ENCODE measurements around a stretch of chr16.

DNA sequence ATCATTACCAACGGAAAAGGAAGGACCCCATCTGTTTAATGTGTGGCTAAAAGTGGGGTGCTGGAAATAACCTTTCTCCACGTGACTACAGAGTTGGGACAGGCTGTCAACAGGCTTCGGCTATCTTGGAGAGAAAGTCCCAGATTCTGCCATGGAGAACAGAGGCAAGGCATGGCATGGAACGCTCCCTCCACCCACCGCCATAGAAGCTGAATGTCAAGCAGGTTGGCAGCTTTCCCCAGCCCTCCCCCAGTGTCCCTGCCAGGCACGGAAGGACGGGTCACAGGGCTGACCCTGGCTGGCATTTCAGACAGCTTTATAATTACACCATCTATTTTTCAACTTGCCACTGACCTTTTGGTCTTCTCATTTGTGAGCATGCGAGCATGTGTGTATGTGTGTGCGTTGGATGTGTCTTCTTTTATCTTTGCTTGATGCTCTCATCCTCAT is 157.0 kb downstream of the CPPED1 start:
- RRBS: no CpG with 5 or more reads among the region's 9 CpGs

DNA sequence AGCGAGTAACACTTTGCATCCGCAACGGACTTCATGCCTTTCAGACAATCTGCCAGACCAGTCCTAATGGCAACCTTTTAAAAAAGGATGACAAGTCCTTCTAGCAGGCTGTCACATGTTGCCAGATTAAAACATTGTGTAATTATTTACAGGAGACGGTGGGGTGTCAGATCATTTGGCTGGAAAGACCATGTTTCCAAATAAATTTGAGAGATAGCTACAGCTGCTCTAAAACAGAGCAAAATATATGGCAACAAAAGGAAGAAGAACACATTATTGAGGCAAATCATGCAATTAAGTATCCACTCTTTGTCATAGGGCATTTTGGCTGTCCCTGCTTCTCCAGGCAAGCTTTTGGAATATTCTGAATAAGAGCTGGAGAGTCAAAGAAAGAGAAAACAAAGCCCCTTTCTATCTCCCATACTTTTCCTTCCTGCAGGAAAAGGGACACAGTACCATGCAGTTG is 46.0 kb downstream of the CPPED1 start:
- RRBS: no CpG with 5 or more reads among the region's 4 CpGs

DNA sequence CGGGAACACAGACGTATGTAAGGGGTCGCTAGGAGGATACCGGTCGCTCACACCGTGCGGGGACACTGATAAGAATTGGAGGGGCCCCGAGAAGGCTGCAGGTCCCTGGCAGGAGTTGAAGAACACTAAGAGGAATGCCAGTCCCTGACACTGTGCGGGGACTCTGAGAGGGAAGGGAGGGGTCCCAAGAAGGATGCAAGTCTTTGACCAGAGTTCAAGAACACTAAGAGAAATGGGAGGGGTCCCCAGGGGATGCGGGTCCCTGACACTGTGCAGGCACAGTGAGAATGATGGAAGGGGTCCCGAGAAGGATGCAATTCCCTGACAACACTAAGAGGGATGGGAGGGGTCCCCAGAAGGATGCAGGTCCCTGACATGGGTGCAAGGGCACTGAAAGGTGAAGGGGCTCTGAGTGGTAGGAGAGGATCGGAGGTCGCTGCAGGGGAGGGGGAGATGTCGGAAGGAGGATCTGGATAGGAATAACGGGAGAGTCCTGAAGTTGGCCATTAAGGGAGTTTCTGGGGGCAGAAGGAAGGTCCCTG is 669 bp downstream of the ERCC4 start:
- RRBS: no CpG with 5 or more reads among the region's 15 CpGs

GRCh38 chr16:14187686-14188338 is 116.7 kb downstream of the MRTFB start:
- RRBS: no CpG with 5 or more reads among the region's 7 CpGs

DNA sequence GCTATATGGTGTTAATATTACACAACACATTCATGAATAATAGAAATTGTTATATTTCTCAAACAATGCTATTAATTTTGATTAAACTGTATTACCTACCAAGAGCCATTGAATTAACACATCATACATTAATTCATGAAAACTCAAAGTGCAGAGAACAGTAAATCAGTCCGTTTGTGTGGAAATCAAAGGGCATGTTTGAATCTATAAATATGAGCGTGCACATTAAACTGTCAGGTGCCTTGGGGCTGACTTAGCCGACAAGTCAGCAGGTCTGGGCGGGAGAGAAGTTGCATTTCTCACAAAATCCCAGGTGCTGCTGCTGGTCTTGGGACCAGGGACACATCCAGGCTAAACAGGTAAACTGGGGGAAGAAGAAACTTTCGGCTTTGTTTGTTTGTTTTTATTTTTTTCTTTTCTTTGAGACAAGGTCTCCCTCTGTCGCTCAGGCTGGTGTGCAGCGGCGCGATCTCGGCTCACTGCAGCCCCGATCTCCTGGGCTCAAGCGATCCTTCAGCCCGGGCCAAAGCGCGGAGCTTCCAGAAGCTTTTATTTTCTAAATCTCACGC is 213.8 kb downstream of the MRTFB start:
- RRBS: no CpG with 5 or more reads among the region's 16 CpGs

DNA sequence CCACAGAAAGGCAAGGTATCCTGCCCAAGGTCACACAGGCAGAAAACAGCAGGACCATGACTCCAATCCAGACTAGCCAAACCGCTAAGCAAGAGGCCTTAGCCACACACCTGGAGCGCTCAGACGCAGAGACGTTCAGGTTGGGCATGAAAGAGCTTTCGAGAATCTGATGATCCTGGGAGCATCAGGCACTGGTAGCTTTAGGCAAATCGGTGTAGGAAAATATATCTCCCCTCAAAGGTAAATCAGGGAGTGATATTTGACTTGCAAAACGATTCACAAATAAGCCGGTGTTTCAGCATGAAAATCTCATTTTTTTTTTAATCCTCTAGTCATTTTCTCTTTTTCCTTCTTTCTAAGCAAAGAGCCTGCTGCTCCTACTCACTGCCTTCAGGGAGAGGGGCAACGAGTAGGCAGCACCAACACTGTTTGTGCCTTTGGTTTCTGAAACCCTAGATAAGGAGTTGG is 279.0 kb downstream of the MRTFB start:
- RRBS: no CpG with 5 or more reads among the region's 9 CpGs

DNA sequence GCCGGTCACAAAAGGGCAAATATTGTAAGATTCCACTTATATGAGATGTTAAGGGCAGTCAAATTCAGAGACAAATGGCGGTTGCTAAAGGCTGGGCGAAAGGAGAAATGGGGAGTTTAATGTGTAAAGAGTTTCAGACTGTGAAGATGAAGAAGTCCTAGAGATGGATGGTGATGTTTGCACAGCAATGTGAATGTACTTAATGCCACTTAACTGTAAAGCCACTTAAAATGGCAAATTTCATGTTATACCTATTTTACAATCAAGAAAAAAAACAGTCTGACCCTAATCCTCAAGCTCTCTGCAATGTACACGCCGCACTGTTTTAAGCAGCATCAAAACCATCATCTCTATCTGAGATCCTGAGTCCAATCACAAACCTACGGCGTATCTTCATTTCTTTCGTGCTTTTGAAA is 1.0 kb downstream of the PARN start:
- RRBS: no CpG with 5 or more reads among the region's 8 CpGs

DNA sequence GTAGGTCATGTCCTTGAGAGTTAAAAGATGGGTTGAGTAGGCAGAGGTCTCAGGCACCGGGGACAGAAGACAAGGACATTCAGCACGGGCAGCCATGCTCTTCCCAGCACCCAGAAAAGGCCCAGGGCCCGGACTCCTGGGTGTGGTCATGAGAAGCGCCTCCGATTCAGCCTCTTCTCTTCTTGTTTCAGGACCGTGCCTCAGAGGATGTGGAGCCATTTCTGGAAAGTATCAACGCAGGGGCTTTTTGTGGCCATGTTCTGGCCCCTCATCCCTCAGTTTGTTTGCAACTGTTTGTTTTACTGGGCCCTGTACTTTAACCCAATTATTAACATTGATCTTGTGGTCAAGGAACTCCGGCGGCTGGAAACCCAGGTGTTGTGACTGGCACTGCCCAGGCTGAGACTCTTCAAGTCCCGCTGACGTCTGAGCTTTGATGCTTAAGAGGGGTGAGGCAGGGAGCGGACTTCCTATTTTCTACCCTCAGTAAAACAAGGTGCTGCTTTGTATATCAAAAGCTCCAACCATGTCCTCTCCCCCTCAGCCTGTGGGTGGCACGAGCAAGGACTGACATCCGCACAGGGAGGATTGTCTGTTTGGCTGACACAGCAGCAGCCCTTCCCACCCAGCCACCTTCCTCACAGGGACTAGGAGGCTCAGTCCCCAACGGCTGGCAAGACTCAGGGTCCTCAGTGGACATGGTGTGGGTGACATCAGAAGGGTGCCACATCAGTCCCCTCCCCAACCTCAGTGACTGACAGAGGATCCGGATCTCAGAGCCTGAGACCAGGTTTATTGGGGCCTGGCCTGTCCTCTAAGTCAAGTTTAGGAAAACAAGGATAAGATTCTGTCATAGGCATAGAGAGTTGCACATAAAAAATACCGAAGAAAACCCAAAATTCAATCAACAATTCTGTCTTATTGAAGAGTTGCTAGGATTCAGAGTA is 26.4 kb downstream of the PLA2G10 start:
- RRBS: 90% methylated on average over 3 of the region's 17 CpGs

DNA sequence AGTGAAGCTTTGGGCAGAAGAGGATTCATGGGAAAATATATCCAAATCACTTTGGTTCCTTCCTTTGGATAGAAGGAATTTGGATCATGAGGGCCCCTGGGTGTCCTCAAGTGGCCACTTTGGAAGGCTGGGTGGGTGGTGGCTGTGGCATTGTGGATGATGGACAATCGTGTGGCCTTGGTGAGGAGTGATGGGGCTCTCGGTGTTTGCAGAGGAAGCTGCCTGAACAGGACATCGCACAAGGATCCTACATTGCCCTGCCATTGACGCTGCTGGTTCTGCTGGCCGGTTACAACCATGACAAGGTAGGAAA is 42.5 kb upstream of the NPIPA1 start:
- RRBS: no CpG with 5 or more reads among the region's 5 CpGs

GRCh38 chr16:15572409-15573398 is 70.2 kb downstream of the MARF1 start:
- RRBS: no CpG with 5 or more reads among the region's 10 CpGs

GRCh38 chr16:15576250-15577328 is 66.4 kb downstream of the MARF1 start:
- RRBS: no CpG with 5 or more reads among the region's 22 CpGs

DNA sequence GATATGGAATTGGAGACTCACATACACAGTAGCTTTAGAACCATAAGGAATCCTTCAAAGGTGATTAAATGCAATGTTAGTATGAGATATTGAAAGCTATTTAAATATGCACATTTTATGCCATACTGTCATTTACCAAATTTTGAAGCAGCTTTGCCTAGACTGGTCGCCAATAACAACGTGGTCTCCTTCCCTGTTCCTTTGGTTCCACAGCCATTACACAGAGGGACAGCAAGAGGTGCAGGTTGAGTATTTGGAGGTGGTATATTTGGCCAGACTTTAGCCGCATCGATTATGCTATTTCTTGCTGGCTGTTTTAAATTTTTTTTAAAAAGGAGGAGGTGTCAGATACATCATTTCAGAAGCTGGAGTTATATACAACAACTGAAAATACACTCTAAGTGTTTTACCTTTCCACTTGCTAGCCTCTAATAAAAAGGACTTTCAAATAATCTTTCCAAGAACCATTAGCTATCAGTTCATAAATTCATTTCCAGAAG is 8.3 kb downstream of the MARF1 start:
- RRBS: no CpG with 5 or more reads among the region's 4 CpGs

DNA sequence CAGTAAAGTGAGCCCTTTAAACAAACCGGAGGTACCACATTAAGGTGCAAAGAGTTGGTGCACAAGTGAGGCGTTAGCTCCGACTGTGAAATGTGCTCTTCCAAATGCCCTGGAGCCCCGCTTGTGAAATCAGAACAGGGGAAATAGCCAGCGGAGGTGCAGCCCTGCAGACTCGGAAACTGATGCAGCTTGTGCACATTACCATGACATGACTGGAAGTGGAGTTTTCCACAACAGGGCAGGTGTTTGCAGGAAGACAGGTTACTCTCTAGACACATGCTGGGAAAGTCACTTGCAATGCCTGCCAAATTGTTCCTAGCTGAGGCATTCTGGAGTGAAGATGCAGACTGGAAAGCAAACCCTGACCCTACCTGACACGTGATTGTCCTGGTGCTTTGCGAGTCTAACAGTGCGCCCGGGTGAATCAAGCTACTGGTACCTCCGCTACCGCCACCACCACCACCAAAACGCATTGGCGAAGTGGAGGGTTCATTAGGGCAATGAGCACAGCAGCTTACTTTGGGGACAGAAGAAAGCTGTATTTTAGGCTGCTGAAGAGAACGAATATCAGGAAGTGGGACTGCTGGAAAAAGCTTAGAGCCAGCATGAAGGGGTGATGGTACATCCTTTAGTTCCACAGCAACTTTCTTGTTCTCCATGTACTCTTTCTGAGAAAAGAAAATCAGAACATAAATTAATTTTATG is 7.1 kb downstream of the MARF1 start:
- RRBS: no CpG with 5 or more reads among the region's 15 CpGs

DNA sequence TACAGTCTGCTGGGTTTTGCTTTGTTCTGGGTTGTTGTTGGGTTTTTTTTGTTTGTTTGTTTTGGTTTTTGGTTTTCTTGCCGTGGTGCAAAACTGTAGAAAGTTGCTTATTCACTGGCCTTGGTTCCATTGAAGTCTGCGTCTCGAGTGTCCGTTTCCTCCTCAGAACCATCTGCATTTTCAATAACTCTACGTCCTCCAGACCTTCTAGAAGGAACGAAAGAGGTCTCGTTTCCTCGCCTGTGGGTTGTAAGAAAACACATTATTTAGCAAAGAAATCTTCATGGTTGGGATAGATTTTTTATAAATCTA is 53.8 kb downstream of the NDE1 start:
- RRBS: no CpG with 5 or more reads among the region's 8 CpGs

DNA sequence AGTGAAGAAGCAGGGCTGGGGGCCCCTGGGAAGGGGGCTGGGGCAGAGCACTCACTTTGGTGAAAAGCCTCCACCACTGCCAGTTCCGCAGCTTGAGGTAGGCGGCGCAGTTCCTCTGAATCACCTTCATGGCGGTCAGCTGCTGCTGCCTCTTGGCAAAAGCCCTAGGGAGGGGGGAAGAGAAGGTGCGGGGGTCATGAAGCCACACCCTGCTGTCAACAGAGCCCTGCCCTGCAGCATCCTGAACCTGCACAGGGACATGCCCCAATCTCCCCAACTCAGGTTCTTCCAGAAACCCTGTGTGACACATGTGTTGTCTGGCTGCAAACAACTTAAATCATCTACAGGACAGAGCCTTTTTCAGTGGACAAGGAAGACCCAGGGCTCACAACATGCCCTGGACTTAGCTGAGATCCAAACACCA is 95.0 kb downstream of the NDE1 start:
- RRBS: no CpG with 5 or more reads among the region's 5 CpGs

DNA sequence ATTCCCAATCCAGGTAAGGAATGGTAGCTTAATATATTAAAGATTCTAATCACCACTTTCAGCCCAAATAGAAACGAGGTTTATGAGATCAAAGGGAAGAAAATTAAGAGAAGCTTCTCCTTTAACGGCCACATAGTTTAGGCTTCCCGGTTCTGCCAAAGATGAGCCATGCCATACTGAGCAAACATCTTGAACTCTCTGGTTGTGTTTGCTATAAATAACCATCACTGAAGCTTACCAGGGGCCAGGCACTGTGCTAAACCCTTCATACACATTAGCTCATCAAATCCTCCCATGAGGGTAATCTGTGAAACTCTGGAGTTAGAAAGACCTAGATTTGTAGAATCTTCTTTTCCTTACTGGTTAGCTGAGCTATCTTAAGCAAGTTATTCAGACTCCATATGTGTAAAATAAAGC is 2.7 kb downstream of the MYH11 start:
- RRBS: no CpG with 5 or more reads among the region's 3 CpGs

GRCh38 chr16:16028239-16028857 is 78.9 kb downstream of the ABCC1 start:
- RRBS: no CpG with 5 or more reads among the region's 16 CpGs

- RRBS: no CpG with 5 or more reads among the region's 3 CpGs
These were observed 99.8 kb downstream of the ABCC1 start for GRCh38 chr16:16049129-16049652.

- RRBS: no CpG with 5 or more reads among the region's 4 CpGs
These were observed 125.1 kb downstream of the ABCC1 start for GRCh38 chr16:16074612-16074857.

DNA sequence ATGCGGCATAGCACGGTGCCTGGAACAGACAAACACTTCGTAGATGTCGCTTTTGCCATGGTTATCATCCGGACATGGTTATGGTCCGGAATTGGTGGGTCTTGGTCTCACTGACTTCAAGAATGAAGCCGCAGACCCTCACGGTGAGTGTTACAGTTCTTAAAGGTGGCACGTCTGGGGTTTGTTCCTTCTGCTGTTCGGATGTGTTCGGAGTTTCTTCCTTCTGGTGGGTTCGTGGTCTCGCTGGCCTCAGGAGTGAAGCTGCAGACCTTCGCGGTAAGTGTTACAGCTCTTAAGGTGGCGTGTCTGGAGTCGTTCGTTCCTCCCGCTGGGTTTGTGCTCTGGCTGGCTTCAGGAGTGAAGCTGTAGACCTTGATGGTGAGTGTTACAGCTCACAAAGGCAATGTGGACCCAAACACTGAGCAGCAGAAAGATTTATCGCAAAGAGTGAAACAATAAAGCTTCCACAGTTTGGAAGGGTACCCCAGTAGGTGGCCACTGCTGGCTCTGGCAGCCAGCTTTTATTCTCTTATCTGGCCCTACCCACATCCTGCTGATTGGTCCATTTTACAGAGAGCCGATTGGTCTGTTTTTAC is 119.5 kb downstream of the ABCC6 start:
- RRBS: 92% methylated on average over 3 of the region's 21 CpGs